ENCODE measurements around the genes BST1, FGFBP1 and LCORL.

DNA sequence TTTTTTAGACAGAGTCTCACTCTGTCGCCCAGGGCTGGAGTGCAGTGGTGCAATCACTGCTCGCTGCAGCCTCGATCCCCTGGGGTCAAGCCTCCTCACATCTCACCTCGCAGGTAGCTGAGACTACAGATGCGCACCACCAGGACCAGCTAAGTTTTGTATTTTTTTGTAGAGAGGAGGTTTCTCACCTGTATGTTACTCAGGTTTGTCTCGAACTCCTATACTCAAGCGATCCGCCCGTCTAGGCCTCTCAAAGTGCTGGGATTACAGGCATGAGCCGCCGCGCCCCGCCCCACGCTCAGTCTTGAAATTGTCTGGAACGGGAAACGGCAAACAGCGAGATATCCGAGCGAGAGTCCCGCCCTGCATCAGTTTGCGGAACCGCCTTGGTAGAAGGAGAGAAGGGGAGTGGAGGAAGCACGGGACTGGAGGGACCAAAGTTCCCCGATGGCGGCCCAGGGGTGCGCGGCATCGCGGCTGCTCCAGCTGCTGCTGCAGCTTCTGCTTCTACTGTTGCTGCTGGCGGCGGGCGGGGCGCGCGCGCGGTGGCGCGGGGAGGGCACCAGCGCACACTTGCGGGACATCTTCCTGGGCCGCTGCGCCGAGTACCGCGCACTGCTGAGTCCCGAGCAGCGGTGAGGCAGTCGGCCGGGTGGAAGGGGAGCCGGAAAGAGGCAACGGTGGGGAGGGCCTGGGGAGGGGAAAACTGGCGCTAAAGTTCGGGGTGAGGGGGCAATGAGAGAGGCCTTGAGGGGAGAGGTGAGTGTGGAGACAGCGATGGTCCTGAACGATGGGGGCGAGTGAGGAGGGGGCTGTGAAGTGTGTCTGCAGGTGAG is at the start of gene BST1:
BST1 (plus strand) TSS at position 368 of the 836 bp plus-strand sequence.
- PRO-cap = no peak
- RAMPAGE, long total RNA, 4 experiments = start-site peak on the plus strand in 2 of 4 experiments, centred at positions 371 to 405 of the sequence, 248 to 282 reads per replicate

GRCh38 chr4:15938130-15938815 is at the start of gene FGFBP1:
TSS of gene FGFBP1 (minus strand) at chr4:15938740.
- PRO-cap = no peak
- RAMPAGE, long total RNA, 4 experiments = no peak in any of the 4 experiments

DNA sequence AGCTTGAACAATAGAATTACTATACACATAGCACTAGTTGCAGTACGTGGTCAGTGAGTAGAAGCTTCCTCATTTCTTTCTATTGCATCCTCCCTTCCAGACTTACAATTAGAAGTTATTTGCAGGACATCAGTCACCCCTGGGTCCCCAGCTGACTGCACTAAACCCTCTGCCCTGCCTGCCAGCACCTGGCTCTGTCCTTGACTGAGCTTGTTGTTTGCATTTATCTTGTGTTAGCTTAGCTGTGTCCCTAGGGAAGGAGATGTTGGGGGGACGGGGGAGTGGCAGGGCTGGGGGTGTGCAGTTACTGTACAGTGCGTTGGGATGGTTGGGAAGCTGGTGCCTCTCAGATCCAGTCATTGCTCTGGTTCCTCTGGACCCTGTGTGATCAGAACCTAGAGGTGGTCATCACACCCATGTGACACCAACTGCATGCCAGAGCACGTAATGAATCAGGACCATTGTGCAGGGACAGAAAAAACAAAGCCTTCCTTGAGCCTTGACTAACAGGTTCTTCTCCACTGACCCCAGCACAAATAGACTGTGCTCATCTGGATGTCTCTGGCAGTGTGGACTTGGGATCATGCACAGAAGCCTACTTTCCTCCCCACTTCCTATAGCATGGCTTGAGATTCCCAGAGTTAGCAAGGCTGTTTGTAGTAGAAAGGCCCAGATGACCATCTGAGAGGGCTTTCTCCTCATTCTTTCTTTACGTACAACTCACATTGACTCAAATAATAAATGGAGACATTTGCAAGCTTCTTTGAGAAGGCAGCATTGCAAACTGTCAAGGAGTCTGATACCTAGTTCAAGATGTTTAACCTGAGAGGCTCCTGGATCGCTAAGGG is 32.8 kb upstream of the PROM1 start:
- PRO-cap = no peak
- RAMPAGE, long total RNA, 4 experiments = no peak in any of the 4 experiments

- PRO-cap = no peak
- RAMPAGE, long total RNA, 4 experiments = no peak in any of the 4 experiments
Measured at GRCh38 chr4:16123137-16123949, 39.5 kb upstream of the PROM1 start.

DNA sequence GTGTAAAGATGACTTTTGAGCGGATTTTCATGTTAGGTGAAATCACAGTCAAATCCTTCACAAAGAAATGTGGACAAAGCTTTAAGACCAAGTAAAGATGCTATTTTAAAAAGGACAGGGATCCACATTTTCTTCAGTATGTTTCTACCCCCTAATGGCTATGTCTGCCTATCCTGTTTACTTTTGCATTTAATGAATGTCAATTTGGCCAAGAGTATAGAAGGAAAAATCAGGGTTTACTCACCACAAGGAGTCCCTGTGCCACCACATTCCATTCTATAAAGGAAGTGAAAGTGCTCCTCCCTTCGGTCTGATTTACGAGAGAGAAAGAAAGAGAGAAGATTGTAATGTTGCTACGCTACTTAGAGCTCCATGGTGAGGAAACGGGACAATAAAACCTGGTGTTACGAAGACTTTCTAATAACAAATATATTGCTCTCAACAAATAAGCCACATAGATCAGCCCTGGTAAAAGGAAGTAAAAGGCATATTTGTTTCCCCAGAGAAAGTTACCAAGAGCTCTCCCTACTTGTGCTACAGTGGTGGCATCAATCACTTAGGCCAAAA is 29.8 kb downstream of the TAPT1 start:
- PRO-cap = no peak
- RAMPAGE, long total RNA, 4 experiments = no peak in any of the 4 experiments

DNA sequence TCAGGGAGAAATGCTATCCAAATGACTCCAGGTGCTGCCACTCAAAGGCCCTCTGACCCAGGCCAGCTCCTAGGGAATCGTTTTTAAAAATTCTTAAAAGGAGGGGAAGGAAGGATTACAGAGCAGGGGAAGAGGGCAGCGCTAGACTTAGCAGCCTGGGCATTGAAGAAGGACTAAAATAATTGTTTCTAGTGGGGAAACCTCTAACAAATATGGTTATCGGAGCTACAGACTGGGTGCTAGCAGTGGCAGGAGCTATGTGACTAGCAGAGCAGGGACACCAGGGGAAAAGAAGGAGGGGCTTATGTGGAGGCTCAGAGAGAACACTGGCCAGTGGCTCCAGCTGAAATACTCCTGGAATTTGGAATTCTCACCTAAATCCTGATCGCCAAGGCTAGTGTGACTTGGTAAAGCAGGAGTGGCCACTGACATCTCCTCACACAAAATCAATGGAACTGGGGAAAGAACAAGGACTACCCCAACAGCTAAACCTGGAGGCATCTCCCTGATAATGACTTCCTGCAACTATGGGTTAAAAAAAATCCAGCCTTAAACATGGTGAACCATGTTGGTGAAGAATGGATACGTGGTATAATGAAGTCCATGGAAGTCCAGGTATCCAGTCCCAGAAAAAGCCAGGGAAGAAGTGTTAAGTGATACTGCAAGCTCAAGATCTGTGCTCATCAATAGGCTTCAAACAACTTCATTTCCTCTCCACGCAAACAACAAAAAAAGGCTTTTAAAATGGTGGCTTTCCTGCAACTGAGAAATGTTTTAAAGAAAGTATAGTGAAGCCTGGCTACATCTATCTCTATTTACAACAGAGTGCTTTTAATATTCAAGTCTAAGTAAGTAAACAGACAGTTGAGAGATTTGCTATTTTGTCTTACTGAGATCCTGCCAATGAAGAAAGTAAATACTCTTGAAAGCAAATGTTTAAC is 1.9 kb downstream of the TAPT1 start:
- PRO-cap = no peak
- RAMPAGE, long total RNA, 4 experiments = no peak in any of the 4 experiments

- PRO-cap = no peak
- RAMPAGE, long total RNA, 4 experiments = no peak in any of the 4 experiments
Measured at GRCh38 chr4:16227444-16227939, 1.2 kb upstream of the TAPT1 start.

GRCh38 chr4:16526545-16526762 is 300.2 kb upstream of the TAPT1 start:
- PRO-cap = no peak
- RAMPAGE, long total RNA, 4 experiments = no peak in any of the 4 experiments

DNA sequence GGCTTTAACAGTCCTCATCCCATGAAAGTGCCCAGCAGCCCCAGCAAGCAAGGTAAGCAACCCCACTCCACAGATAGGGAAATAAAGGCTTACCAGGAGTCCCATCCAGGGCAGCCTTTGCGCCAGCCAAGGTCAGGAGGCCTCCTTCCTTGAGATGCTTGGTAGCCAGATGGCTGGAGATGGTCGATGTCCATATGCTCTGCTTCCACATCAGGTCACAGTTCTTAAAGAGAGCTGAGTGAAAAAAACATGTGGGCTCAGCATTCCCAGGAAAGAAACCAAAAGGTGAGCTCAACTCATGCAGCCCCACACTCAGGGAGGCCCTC is 10.3 kb downstream of the QDPR start:
- PRO-cap = no peak
- RAMPAGE, long total RNA, 4 experiments = no peak in any of the 4 experiments

DNA sequence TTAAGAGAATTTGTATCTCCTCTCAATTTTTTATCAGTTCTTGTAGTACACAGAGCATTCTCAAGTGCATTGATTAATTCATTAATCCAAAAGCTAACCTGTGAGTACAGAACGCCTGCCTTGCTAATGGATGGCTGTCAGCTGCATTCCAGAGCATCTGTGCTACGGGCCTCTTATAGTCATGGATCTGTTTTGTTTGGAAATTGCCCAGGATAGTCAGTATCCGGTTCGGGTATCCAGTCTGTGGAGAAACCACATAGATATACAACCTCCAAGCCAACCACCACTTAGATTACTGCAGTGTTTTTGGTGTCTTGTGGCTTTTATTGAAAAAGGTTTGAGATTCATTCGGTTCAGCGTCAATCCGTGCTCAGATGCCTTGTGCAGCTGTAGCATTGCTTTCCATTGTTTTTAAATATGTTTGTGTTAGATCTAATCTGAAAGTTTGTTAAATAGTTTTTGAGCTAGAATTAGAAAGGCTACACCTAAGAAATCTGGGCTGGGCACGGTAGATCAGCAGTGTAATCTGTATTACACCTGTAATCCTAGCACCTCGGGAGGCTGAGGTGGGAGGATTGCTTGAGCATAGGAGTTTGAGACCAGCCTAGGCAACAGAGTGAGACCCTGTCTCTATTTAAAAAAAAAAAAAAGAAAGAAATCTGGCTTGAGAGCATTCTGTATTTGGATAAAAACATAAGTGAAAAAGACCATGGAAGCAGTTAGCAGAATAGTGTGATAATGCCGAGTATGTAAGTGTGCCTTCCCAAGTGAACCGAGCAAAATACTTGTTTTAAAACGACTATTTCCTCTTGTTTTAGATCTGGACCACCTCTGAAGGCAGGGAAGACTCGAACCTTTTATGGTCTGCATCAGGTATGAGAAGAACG is 4.2 kb downstream of the LAP3 start:
- PRO-cap = no peak
- RAMPAGE, long total RNA, 4 experiments = no peak in any of the 4 experiments

GRCh38 chr4:17780394-17781025 is 911 bp downstream of the FAM184B start:
- PRO-cap = no peak
- RAMPAGE, long total RNA, 4 experiments = no peak in any of the 4 experiments

DNA sequence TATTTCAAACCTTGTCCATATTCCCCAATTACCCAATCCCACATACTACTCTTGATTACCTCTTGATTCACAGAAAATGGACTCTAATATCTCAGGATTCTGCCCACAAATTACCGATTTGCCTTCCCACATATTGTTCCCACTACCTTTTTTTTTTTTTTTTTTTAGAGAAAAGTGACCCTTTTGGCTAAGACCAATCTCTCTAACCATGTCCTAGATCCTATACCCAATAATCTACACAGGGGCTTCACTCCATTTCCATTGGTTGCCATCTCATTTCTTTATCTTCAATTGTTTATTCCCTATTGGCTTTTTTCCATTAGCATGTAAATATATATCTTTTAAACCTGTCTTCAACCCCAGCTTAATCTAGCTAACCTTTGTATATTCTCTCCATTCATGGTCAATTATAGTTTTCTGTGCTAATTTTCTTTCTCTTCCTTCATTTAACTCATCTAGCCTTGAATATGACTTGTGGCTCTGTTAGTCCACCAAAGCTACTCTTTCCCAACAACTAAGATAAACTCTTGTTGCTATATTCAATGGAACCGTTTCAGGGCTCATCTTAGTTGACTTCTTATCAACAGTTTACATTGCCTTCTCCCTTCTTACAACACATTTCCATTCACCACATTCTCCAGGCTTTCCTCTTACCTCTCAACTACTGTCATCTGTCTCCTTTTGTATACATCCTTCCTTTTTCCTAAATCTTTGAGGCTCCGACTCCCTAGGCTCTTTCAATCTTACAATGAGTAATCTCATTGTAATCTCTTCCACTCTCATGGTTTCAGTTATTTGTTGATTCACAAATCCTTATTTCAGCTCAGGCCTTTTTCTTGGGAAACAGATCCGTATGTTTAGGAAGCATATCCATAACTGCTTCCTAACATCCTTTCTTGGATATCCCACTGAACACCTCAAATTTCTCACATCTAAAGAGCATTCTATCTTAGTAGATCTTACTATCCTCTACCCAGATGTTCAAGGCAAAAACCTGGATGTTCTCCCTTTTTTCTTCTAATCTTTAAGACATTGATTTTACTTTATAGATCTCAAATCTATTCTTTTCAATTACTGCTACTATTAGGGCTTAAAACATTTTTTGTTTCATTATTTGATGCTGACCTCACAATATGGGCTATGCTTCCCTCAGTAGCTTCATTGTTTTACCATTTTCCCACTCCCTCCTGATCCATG is 58.5 kb downstream of the NCAPG start:
- PRO-cap = no peak
- RAMPAGE, long total RNA, 4 experiments = no peak in any of the 4 experiments

DNA sequence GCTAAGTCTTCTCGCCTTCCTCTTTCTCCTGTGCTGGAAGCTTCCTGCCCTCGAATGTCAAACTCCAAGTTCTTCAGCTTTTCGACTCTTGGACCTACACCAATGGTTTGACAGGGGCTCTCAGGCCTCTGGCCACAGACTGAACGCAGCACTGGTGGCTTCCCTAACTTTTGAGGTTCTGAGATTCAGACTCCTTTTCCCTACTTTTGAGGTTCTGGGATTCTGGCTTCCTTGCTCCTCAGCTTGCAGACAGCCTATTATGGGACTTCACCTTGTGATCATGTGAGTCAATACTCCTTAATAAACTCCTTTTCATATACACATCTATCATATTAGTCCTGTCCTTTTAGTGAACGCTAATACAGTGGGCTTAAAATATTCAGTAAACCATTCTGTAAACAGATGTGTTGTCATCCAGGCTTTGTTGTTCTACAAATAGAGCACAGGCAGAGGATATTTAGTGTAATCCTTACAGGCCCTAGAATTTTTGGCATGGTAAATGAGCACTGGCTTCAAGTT is 95.1 kb downstream of the LCORL start:
- PRO-cap = no peak
- RAMPAGE, long total RNA, 4 experiments = no peak in any of the 4 experiments

DNA sequence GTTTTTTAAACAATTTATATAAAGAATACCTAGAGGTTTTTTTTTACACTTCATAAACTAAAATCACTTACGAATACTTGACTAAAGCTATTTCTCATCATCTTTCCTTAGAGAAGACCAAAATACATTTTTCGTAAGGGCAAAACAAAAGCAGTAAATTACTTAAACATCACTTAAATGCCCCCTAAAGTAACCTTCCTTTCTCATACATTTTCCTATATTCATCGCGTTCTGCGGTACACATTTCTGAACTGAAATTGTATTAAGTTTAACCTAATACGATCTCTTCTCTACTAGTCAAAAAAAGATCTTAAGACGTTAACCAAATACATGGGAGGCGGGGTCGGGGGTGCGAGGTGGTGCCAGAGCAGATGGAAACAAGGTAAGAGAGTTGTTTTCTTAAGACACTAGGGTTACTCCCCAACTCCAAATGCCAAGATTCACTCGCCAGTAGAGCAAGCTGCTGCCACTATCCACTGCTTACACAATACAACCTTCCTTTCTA is 1.6 kb downstream of the LCORL start:
- PRO-cap = no peak
- RAMPAGE, long total RNA, 4 experiments = no peak in any of the 4 experiments

DNA sequence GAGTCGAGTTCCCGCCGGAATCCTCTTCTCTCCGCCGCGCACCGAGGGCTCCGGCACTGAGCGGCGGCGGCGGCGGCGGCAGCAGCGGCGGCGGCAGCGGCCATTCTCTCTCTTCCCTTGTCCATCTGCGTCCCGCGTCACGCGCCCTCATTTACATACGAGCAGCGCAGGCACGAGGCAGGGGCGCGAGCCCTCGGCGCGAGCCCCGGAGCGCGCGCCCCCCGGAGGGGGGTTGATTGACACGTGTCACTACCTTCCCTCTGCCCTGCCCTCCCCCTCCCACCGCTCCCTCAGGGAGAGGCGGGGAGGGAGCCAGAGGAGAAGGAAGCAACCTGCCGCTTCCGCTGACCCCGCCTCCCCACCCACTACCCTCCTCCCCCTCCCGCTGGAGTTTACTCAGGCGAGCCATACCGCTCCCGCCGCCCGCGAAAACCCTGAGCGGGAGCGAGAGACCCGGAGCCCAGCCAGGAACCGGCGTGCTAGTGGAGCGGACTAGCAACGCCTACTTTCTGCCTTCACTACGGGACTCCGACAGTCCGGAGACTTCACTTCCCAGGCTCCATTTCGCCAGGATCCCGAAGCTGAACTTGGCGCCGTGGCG is at the start of gene LCORL:
LCORL (minus strand) TSS at position 129 of the 601 bp plus-strand sequence.
- PRO-cap = unidirectional peak, minus-strand start at position 127 of the sequence
- RAMPAGE, long total RNA, 4 experiments = no peak in any of the 4 experiments

DNA sequence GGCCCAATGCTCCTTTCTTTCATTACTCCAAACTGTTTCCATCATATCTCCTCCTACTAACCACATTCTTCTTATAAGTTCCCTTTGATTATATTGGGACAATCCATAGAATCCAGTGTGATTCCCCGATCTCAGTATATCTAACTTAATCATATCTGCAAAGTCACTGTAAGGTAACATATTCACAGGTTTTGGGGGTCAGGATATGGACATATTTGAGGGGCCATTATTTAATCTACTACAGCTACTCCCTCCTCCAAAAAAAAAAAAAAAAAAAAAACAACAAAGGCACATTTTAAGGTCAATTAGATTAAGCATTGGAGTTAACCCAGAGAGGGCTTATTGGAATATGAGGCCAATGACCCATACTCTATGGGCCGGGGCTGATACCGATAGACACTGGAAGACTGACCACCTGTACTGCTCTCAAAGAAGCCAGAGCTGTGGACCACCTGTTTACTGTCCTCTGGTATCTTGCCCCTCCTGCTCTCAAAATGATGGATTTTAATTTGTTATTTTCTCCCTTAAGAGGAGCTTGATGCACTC is 1103.7 kb upstream of the SLIT2 start:
- PRO-cap = no peak
- RAMPAGE, long total RNA, 4 experiments = no peak in any of the 4 experiments

GRCh38 chr4:19941715-19942096 is 310.0 kb upstream of the SLIT2 start:
- PRO-cap = no peak
- RAMPAGE, long total RNA, 4 experiments = no peak in any of the 4 experiments

DNA sequence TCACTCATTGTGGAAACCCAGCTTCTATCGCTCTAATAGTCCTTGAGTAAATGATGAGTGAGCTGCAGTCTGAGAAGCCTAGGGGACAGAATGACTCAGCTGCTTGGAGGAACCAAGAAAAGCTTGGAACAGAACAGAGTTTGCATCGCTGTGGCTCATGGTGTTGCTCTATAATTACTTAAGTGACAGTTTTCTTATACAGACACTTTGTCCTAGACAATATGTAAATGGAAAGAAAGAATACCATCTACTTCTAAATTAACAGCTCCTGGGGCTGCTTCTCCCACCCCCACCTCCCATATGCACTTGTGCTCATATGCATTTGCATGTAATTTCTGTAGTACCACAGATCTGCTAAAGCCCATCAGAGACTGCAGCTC is 156.9 kb downstream of the SLIT2 start:
- PRO-cap = no peak
- RAMPAGE, long total RNA, 4 experiments = no peak in any of the 4 experiments

DNA sequence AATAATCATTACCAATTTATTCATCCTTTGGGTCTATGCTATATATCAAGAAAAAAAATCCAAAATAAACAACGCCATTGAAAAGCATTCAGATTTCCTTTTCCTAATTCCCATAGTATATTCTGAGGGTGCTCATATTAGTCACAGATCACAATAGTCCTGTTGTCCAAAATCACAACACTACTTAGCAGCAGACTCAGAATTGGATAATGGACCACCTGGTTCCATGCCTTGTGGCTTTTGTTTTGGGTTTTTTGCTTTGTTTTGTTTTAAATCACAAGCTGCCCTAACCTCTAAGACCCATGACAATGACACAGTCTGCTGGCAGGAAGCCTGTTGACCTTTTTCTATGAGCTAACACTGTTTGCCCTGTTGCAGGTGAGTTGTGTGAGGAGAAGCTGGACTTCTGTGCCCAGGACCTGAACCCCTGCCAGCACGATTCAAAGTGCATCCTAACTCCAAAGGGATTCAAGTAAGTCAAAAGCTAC is 110.9 kb upstream of the PACRGL start:
- PRO-cap = no peak
- RAMPAGE, long total RNA, 4 experiments = no peak in any of the 4 experiments

- PRO-cap = no peak
- RAMPAGE, long total RNA, 4 experiments = no peak in any of the 4 experiments
Measured at GRCh38 chr4:22399441-22400089, 116.3 kb downstream of the ADGRA3 start.

Measured in omental fat pad (tissue), 4 donors.